ENCODE results near the genes EEF1AKMT4, EIF4G1, C3orf70 and LIPH.

DNA sequence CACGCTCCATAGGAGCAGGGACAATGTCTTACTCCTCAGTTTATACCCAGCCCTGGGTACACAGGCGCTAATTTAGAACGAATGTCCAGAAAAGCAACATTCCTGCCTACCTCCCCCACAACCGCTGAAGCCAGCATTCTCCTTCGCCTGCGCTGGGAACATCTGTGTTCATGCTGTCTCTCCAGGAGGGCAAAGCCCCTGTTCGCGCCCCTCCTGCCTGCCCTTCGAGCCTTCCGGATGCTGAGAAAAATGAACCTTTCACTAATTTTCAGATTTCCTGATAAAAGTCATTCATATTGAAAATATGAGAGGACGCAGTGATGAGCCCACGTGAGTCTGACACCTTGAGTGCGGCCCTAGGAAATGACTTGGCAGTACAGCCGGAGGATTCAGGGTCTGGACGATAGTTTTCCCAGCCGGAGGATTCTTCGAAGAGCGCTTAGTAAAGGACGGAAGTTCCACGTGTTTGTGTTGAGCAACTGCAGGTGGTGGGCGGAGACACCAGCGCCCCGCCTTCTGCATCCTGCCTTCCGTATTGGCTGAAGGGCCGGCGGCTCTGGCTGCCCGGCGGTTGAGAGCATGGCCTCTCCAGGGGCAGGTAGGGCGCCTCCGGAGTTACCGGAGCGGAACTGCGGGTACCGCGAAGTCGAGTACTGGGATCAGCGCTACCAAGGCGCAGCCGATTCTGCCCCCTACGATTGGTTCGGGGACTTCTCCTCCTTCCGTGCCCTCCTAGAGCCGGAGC, at the start of gene EEF1AKMT4:
EEF1AKMT4 (plus strand) TSS at position 557 of the 745 bp plus-strand sequence.
- PRO-cap = bidirectional peak, plus-strand start at position 570 of the sequence, minus-strand start at position 370 of the sequence

DNA sequence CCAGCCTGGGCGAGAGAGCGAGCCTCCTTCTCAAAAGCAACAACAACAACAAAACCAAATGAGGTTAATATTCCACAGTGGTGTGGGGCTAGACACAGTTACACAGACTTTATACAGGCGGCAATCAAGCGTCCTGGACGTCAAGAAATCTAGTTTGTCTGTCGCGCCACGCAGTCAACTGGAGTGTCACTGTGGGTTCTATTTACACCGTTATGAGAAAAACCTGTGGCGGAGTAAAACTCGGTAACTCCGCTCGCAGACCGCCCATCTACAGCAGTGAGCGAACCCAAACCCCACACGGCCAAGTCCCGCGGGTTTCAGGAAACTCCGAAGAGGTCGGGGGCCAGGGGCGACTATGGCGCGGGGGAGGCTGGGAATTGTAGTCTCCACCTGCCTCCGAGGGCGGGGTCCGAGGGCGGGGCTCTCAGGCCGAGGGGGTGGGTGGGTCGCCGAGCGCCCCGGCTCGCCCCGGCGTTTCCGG, 329 bp upstream of the PSMD2 start:
- PRO-cap = bidirectional peak, plus-strand start outside the sequence, minus-strand start at position 278 of the sequence

- PRO-cap = bidirectional peak, plus-strand start at chr3:184314606, minus-strand start at chr3:184314423
Measured at GRCh38 chr3:184314475-184314920, at the start of gene EIF4G1. TSS of gene EIF4G1 (plus strand) at chr3:184314606.

GRCh38 chr3:184331171-184332068, 6.0 kb upstream of the FAM131A start:
- PRO-cap = no peak

- PRO-cap = no peak
Measured at GRCh38 chr3:184426653-184427213, 46.9 kb downstream of the CHRD start.

- PRO-cap = no peak
Measured at GRCh38 chr3:184562206-184562443, 540 bp downstream of the EPHB3 start.

GRCh38 chr3:184562444-184563294, 1.1 kb downstream of the EPHB3 start:
- PRO-cap = unidirectional peak, minus-strand start at chr3:184563133

- PRO-cap = no peak
Measured at GRCh38 chr3:184603462-184604099, 42.0 kb downstream of the EPHB3 start.

GRCh38 chr3:184687671-184688053, 24.2 kb downstream of the MAGEF1 start:
- PRO-cap = no peak

GRCh38 chr3:184738131-184738618, 26.3 kb upstream of the MAGEF1 start:
- PRO-cap = unidirectional peak, plus-strand start at chr3:184738416

DNA sequence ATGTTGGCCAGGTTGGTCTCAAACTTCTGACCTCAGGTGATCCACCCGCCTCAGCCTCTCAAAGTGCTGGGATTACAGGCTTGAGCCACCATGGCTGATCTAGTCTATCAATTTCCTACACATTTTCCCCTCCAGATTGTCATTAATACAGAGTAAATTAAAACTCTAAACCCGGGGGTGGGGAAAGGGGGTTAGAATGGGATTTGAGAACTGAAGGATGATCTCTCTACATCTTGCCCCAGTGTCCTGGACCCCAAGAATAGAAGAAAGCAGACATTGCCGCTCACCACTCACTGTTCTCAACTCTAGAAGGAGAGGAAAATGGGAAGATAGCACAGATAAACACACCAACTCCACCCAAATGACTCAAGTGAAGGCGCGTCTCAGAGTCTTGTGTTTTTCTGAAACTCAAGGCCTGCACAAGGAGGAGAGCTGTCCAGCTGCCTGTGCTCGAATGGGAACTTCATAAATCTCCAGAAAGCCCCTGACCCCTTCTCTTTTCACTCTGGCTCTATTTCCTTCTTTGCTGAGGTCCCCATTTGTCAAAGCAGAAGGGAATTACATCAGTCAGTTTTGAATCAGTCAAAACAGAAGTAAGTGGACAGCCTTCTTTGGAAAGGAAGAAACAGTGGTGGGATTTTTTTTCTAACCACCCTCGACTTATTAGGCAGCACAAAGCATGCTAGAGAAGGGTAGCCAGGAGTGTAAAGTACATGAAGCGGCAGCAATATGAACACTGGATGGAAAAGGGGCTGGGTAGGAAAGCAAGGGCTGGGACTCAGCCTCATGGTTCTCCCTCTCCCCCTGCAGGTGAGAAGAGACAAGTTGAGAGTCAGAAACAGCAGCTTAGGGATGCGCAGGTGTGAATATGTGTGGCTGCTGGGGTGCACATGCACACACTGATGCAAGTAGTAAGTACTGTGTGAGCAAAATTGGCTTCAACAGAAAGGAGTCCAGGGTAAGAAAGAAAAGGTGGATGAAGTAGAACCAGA, 36.4 kb upstream of the MAGEF1 start:
- PRO-cap = no peak

DNA sequence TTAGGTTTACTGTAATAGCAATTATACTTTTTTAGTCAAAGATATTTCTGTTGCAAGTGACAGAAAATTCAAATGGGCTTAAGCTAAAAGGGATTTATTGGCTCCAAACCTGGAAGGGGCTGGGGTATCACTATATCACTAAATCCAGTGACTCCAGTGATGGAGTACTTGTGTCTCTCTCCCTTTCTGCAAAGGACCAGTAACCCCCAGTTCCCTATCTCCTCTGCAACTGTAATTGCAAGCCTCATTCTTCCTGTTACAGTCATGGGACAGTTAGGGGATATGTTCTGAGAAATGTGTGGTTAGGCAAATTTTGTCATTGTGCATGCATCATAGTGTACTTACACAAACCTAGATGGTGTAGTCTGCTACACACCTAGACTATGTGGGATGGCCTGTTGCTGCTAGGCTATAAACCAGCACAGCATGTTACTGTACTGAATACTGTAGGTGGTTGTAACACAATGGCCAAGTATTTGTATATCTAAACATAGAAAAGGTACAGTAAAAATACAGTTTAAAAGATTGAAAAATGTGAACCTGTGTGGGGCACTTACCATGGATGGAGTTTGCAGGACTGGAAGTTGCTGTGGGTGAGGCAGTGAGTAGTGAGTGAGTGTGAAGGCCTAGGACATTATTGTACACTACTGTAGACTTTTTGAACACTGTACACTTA, 2.3 kb downstream of the VPS8 start:
- PRO-cap = no peak

- PRO-cap = no peak
Measured at GRCh38 chr3:185078321-185078860, 74.5 kb downstream of the C3orf70 start.

DNA sequence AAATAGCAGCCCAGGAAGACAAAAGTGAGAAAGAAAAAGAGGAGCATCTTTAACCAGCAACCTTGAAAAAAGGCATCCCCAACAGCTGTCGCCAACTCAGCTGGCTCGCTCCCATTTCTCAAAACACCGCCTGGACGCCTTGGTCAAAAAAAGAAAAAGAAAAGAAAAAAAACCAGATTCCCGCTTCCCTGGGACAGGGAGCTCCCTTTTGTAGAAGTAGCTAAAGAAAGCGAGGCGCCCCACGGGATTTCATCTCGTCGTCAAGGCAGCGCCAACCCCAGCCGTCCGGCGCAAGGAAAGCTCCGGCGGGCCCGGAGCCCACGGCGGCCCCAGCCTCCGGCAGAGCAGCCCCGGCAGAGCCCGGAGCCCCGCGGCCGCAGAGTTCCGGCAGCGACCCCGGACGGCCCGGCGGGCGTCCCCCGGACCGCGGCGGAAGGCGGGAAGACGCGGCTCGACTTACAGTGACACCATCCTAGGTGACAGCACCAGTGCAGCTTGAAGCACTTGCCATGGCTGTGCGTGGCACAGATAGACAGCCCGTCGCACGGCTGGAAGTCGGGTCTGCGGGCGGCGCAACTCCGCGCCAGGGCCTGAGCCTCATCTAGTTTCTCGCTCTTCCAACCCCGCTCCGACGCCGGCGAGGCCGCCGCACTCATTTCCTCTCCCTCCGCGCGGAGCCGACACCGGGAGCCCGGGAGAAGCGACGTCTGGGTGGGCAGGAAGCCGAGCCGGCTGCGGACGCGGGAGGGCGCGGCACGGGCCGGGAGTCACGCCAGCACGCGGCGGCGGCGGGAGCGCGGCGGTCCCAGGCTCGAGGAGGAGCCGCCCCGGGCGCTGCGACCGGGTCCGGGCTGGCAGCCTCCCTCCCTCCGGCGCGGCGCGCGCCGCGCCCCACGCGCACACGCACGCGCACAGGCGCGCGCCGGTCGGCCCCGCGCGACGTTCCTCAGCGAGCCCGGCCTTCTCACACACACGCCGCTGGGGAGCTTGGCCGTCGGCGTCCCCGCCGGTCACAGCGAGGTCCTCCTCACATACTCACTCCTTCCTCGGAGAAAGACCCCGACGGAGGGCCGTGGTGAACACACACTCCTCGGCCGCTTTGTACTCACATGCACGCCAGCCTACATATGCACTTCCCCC, at the start of gene C3orf70:
C3orf70 (minus strand) TSS at position 893 of the 1,140 bp plus-strand sequence.
- PRO-cap = bidirectional peak, plus-strand start at position 918 of the sequence, minus-strand start at position 888 of the sequence

- PRO-cap = no peak
Measured at GRCh38 chr3:185153308-185154053, 621 bp upstream of the C3orf70 start.

GRCh38 chr3:185253014-185253503, 790 bp downstream of the EHHADH start:
- PRO-cap = no peak

DNA sequence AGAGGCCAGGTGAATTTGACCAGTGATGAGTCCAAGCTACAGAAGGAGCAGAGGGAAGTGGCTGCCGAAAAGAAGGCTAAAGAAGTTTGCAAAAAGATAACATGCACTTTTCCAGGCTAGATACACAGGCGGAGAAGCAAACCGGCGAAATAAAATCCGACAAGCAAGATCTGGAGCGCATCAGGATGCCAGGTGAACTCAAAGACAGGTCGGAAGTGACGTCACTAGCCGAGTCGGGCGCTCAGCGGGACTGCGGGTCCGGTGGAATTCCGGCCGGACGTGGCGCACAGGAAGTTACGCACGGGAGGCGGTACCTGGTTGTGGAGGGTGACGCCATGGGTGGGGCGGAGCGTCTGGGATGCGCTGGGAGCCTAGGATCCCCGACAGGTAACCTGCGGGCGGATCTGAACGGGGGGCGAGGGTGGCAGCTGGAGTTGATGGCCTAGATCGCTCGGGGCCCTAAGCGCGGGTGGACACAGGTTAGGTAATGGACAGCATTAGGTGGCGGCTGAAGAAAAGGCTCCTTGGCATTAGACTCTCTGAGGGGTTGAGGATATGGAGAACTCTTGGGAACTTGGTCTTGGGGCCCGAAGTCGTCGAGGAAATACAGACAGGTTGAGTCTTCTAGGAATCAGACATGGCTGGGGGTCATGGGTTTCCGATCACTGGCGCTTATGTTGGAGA, 28.9 kb upstream of the EHHADH start:
- PRO-cap = bidirectional peak, plus-strand start at position 336 of the sequence, minus-strand start at position 206 of the sequence

DNA sequence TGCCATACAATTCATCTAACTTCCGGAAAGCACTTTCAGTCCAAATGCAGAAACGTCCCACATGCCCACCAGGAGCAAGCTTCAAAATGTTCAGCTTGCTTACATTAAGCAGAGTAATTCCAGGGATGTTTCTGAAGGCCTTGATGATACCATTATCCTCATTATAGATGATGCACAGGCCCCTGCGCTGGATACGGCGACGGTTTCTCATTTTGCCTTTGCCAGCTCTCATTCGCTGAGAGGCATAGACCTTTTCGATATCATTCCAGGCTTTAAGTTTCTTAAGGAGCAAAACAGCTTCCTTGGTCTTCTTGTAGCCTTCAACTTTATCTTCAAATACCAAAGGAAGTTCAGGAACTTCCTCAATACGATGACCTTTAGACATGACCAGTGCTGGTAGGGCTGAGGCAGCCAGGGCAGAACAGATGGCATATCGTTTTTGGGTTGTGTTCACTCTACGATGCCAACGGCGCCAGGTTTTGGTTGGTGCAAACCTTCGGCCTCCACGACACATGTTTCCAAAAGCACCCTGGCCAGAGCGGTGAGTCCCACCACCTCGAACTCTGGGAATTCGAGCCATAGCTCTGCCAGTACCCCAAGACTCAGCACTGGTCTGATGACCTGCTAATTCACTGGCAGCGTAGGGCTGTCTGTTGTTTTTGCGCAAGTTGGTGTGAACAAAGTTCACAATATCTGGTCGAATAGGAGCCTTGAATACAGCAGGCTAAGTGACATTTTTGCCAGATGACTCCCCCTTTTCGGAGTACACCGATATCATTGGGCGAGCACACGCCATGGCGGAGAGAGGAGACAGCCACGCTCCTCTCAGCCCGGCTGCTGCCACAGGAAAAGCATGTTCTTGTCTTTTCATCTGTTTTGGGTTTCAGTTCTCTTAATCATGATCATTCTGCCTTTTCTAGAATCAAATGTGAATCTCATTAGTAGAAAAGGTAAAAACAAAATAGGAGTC, 55.3 kb downstream of the MAP3K13 start:
- PRO-cap = no peak

DNA sequence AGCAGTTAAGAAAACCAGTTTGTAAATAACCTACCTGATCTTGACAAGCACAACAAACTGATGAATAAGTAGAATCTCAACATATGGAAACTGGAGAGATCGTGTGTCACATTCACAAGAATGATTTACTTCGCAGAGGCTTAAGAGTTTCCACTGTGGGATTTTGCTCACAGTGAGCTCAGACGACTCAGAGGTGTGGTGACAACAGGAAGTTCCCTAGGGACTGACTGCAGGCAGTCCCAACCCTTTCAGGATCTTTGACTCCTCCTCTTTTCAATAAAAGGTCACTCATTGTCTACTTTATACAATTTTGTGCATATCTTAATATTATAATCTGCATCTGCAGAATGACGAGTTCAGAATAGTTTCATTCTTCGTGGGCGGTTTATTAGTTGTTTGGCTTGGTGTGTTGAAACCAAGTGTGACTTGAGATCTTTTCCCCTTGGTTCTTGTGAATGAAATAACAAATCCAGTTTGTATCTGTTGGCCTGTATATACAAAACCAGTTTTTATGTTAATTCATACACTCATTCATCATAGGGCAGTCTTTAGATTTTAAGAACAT, at the start of gene LIPH:
LIPH (minus strand) TSS at position 200 of the 565 bp plus-strand sequence.
- PRO-cap = unidirectional peak, minus-strand start at position 197 of the sequence

DNA sequence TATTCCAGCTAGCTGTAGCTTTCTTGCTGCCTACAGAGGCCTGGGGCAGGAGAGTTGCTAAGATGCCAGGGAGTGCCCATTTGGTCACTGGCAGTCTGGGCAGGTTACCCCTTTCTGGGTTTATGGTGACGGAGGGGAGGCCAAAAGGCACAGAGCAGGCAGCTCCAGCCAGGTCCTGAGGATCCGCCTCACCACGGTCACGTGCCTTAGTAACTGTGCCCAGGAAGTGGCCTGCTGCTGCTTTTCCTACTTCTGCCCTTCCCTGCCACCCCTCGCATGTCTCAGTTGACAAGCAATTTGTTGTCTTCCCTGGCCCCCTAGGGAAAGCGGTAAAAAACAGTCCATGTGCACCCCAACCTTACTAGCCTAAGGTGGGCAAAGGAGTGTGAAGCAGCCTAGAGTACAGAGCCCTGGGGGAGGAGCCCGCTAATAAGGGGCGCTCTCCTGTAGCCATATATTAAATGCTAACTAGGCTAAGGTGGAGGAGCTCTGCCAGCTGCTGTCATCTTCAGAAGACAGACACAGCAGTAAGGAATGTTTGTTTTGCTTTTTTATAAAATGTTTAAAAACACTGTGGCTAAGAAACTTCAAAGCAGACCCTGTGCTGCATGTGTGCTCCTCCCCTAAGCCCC, 9.1 kb upstream of the LIPH start:
- PRO-cap = bidirectional peak, plus-strand start at position 225 of the sequence, minus-strand start at position 177 of the sequence

Data from bronchus (tissue), 1 donor.